Endothelial cell of umbilical vein (primary cell): Measurements from ENCODE around the gene CST2.

DNA sequence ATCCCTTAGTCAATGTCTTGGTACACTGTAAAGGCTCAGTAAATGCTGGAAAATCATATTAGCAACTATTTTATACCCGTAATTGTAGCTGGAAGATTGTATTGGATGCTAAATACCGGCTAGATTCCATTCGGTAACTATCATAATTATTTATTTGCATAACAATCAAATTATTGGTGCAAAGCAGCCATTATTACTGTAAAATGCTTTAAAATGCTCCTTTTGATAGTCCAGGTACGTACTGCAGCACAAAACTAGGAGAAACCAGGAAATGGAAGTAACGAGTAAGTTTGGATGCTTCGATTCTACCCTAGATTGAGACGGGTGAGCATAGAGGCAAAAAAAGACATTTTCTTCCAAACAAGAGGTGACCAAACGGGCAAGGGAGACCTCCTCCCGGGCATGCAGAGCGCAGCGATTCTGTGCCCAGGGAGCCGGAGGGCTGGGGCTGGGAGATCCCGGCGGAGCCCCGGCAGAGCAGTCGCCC, 486 bp upstream of the XRN2 start:
- PRO-cap: no peak
CAGE:
- cytosol, long polyA minus RNA: no peak
- cytosol, long polyA plus RNA: no peak
- long polyA plus RNA: no peak
- nucleus, long polyA minus RNA: no peak
- nucleus, long polyA plus RNA: no peak

DNA sequence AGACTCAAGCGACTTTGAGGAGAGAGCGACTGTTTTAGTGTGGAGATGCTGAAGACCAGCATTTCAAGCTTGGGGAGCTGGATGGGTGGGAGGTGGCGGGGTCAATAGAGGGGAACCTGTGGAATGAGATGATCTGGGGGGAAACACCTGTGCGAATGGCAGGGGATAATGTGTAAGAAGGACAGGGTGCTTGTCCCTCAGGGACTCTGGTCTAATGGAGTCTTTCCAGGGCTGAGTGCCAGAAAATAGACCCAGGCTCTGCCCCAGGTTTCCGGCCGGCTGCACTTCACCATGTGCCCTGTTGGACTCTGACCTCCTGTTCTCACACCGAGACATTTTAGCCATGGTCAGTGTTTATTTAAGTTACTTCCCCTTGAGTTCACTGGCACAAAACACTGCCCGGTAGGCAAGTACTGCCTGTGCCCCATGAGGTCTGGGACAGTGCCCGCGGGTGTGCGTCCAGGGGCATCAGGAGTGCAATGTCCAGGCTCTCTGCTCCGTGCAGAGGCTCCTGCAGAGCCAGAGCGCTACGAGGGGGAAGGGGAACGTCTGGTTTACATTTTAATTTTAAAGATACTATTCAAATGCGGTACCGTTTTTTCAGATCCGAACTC, 50.5 kb upstream of the NKX2-2 start:
- PRO-cap: no peak
CAGE:
- cytosol, long polyA minus RNA: no peak
- cytosol, long polyA plus RNA: no peak
- long polyA plus RNA: no peak
- nucleus, long polyA minus RNA: no peak
- nucleus, long polyA plus RNA: no peak

- PRO-cap: no peak
CAGE:
- cytosol, long polyA minus RNA: no peak
- cytosol, long polyA plus RNA: no peak
- long polyA plus RNA: no peak
- nucleus, long polyA minus RNA: no peak
- nucleus, long polyA plus RNA: no peak
These were observed 212.6 kb downstream of the FOXA2 start for GRCh38 chr20:22371750-22372238.

DNA sequence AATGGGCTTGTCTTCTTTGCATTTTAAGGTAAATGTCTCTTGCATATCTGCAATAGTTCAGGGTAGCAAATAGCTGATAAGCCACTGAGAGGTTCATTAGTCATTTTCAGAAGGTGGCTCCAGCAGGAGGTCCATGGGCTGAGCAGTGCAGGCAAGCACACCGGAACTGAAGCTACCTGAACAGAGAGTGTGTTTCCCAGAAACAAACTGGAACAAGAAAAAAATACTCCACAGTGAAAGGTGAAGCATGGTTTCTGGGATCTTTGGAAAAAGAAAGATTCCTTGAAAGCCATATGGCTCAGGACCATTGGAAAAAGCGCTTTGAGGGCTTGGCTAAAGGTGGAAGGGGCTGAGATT, 118.1 kb downstream of the FOXA2 start:
- PRO-cap: no peak
CAGE:
- cytosol, long polyA minus RNA: no peak
- cytosol, long polyA plus RNA: no peak
- long polyA plus RNA: no peak
- nucleus, long polyA minus RNA: no peak
- nucleus, long polyA plus RNA: no peak

GRCh38 chr20:22511722-22512827, 72.3 kb downstream of the FOXA2 start:
- PRO-cap: unidirectional peak, plus-strand start at chr20:22512758
CAGE:
- cytosol, long polyA minus RNA: no peak
- cytosol, long polyA plus RNA: no peak
- long polyA plus RNA: no peak
- nucleus, long polyA minus RNA: no peak
- nucleus, long polyA plus RNA: no peak

DNA sequence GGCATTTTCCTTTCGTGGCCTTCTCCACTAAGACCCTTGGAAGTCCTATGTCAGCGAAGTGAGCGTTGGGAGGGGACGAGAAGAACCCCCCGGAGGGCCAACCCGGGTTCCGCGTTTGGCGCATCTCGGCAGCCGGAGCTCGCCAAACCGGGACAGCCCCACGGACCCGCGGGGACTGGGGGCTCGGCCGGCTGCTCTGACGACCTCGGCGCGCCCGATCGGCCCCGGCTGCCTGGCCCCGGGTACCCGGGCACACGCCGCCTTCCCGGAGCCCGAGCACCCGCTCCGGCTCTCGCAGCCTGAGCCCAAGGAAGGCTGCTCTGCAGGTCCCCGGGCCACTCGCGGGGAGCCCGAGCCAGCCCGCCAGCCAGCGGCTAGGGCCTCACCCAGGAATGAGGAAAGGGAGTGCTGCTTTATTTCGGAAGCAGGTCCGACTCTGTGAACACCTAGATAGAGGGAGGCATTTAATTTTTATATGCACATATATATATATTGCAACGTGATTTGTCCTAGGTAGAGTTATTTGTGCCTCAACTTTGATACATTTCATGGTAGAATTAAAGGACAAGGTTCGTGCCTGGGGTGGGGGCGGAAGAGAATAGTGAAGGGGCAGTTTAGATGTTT, 15.6 kb downstream of the FOXA2 start:
- PRO-cap: no peak
CAGE:
- cytosol, long polyA minus RNA: no peak
- cytosol, long polyA plus RNA: no peak
- long polyA plus RNA: no peak
- nucleus, long polyA minus RNA: no peak
- nucleus, long polyA plus RNA: no peak

- PRO-cap: no peak
CAGE:
- cytosol, long polyA minus RNA: no peak
- cytosol, long polyA plus RNA: no peak
- long polyA plus RNA: no peak
- nucleus, long polyA minus RNA: no peak
- nucleus, long polyA plus RNA: no peak
These were observed 12.4 kb upstream of the FOXA2 start for GRCh38 chr20:22596739-22597250.

DNA sequence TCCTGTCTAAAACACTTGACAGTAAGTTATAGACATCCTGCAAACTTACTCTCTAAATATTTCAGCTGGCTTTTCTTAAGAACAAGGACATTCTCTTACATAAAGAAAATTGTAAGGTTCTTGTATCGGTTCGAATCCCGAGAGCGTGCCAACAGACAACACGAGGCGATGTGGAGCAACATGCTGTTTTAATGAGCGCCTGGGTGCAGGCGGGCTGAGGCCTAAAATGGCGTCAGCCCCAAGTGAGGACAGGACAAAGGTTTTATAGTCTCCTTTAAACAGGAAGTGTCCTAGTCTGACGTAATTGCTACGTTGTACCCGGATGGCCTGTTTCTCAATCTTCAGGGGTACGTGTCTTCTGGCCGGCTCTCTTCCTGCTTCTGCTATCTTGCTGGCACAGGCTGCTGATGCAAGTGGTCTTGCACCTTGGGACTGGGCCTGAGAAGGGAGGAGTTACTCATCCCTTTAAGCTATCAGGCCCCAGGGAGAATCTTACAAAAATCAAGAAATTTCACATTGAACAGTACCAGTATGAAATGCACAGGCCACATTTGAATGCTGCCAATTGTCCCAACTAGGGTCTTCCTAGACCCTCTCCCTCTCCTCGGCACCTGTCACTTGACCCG, 9.6 kb upstream of the SSTR4 start:
- PRO-cap: no peak
CAGE:
- cytosol, long polyA minus RNA: no peak
- cytosol, long polyA plus RNA: no peak
- long polyA plus RNA: no peak
- nucleus, long polyA minus RNA: no peak
- nucleus, long polyA plus RNA: no peak

DNA sequence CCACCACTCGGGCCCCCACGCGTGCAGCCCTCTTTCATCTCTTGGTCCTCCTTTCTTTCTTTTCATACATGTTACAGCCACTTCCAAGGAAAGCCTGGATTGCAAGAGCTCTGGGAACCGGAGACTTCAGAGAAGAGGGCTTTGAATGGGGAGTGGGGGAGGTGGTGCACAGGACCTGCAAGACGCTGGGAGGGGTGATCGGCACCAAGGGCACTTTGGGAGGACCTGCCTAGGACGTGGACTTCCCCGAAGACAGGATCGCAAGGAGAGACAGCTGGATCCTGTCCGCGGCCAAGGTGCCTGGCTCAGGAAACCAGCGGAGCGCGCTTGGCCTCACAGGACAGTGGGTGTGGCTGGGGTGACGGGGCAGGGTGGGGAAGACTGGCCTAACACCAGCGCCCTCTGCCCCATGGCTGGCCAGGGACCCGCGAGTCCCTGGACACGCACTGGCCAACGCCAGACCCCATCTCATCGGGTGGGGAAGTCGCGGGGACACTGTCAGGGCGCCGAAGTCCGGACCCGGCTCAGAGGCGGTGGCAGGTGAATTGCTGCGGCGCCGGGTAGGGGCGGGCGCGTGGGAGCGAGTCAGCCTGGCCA, 567 bp upstream of the THBD start:
- PRO-cap: bidirectional peak, plus-strand start at position 213 of the sequence, minus-strand start at position 254 of the sequence
CAGE:
- cytosol, long polyA minus RNA: no peak
- cytosol, long polyA plus RNA: no peak
- long polyA plus RNA: no peak
- nucleus, long polyA minus RNA: no peak
- nucleus, long polyA plus RNA: no peak

GRCh38 chr20:23061559-23062209, 12.2 kb upstream of the THBD start:
- PRO-cap: no peak
CAGE:
- cytosol, long polyA minus RNA: no peak
- cytosol, long polyA plus RNA: no peak
- long polyA plus RNA: no peak
- nucleus, long polyA minus RNA: no peak
- nucleus, long polyA plus RNA: no peak

DNA sequence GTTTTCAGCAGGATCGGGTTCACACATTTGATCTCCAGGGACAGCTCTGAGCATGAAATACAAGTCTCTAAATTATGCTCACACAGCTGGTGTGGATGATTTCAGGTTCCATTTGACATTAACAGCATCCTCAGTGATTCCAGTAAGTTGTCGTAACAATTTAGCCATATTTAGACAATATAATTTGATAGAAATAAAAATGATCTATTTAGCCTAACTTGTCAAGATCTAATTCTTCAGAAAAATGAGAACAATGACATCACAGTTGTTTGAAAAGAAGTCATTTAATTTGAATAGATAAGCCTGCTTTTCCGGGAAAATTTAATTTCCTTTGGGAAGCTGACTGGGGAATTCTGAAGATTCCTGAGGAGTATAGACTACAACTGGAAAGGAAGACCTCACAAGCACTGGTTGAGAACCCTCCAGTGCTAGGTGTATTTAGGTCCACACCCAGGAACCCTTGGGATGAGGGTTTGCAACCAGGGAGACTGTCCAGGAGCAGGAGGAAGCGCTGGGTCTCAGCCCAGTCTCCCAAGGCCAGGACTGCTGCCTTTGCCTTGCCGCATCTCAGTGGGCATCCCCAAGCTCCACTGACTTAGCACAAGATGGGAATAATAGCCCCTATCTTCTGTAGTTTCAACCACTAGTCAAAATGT, 6.7 kb upstream of the CD93 start:
- PRO-cap: no peak
CAGE:
- cytosol, long polyA minus RNA: no peak
- cytosol, long polyA plus RNA: no peak
- long polyA plus RNA: no peak
- nucleus, long polyA minus RNA: no peak
- nucleus, long polyA plus RNA: no peak

GRCh38 chr20:23094848-23095358, 8.8 kb upstream of the CD93 start:
- PRO-cap: no peak
CAGE:
- cytosol, long polyA minus RNA: no peak
- cytosol, long polyA plus RNA: no peak
- long polyA plus RNA: no peak
- nucleus, long polyA minus RNA: no peak
- nucleus, long polyA plus RNA: no peak

DNA sequence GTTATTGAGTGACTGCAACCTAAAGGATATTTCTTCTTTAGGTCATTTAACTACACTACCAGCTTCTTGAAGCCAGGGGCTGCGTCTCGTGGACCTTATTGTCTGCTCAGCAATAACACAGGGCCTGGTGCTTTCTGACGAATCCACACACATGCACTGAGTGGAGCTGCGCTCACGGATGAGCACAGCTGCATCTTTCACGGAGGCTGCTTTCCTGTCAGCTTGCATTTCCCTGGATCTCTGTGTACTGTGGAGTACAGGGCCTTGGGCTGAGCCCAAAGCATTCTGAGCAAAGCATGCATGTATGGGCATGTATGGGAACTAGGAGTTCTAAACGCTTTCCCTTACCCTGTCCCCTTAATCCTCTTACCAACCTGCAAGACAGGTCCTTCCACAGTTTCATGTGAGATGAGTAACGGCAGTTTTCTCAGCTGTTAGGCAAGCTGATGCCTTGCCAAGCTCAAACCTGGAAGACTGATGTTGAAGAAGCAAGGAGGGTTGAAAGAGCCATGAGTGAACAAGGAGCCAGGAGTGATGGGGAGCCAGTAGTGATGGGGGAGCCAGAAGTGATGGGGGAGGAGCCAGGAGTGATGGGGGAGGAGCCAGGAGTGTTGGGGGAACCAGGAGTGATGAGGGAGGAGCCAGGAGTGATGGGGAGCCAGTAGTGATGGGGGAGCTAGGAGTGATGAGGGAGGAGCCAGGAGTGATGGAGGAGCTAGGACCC, 14.3 kb upstream of the CD93 start:
- PRO-cap: no peak
CAGE:
- cytosol, long polyA minus RNA: no peak
- cytosol, long polyA plus RNA: no peak
- long polyA plus RNA: no peak
- nucleus, long polyA minus RNA: no peak
- nucleus, long polyA plus RNA: no peak

DNA sequence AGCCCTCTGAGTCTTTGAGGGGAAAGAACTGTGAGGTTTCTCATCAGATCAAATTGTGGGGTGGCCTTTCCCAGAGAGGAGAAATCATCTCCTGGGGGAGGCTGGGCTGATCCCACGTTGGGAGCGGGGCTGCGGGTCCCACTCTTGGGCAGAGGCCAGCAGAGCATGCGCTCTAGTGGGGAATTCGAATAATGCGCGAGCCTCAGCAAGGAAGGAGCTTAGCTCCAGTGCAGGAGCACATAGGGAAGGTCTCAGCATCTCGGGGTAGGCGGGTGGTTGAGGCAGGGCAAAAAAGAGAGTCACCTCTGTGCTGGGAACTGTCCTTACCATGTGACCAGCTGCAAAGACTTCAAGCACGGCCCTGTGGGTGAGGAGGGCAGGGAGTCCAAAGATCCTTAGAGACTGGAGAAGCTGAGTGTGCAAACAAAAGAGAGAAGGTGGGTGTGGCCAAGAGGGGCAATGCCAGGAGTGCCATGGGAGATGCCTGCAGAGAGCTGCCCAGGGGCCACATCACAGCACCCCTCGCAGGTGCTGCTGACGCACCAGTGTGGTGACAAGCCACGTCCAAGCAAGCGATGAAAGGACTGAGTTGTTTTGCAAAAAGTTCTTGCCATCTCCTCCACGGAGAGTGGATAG, 79.2 kb upstream of the CD93 start:
- PRO-cap: no peak
CAGE:
- cytosol, long polyA minus RNA: no peak
- cytosol, long polyA plus RNA: no peak
- long polyA plus RNA: no peak
- nucleus, long polyA minus RNA: no peak
- nucleus, long polyA plus RNA: no peak

- PRO-cap: no peak
CAGE:
- cytosol, long polyA minus RNA: no peak
- cytosol, long polyA plus RNA: no peak
- long polyA plus RNA: no peak
- nucleus, long polyA minus RNA: no peak
- nucleus, long polyA plus RNA: no peak
These were observed 101.1 kb upstream of the NXT1 start for GRCh38 chr20:23249480-23249972.

DNA sequence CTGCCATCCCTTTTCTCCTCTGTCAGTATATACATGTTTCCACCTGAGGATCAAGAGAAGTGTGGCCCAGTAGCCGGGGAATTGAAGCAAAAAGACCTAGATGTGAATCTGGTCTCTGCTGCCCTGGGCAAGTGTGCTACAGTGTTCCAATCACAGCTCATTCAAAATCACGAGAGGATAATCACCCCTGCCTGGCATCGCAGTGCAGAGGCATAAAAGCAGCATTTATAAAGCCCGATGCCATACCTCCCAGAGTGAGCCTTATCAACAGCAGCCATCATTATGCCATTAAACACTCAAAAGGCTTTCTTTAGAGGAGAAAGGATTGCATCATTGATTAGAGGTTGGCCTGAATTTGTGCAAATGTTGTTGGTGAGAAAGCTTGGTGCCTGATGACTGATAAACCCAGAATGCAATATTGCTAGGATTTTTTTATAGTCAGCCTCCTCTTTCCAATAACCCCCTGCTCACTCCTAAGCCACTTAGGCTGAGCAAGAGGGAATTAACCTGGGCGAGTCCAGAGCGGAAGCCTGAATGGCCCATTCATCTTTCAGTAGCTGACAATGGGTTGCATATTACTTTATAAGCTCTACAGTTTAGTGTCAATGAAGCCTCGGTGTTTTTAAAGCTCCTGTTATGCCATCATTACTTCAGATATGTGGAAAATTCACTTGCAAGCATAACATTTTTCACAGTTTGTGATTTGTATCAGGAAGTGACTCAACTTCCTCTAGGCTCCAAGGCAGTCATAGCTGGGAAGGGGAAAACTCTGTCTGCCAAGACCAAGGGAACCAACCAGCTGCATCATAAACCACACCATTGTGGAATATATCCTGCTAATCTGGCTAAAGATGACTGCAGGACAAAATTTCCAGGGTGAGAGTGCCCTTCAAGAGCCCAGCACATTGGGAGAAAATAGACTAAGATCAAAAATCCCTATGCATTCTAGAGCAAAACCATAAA, 92.4 kb upstream of the NXT1 start:
- PRO-cap: bidirectional peak, plus-strand start at position 772 of the sequence, minus-strand start at position 536 of the sequence
CAGE:
- cytosol, long polyA minus RNA: no peak
- cytosol, long polyA plus RNA: no peak
- long polyA plus RNA: no peak
- nucleus, long polyA minus RNA: no peak
- nucleus, long polyA plus RNA: no peak

DNA sequence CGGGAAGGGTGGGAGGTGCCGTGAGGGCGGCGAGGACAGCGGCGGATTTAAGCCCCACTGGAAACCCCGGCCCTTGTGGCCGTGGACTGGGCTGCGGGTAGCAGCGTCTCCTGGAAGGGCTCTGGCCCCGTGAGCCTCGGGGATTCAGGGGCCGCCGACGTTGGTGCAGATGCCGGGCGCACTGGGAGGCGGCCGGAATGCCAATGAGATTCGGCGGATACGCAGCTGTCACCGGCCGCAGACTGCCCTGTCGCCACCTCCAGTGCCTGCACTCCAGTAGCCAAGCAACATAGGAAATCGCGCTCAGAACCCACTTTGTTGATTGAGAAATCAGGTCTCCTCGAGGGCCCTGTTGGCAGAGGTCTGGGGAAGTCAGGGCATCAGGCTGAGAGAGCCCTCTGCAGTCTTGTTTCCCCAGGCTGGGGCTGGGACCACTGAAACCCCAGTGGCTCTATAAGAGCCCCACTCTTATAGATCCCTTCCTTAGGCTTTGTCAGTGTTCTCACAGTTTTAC, 592 bp downstream of the GZF1 start:
- PRO-cap: bidirectional peak, plus-strand start at position 76 of the sequence, minus-strand start at position 131 of the sequence; bidirectional peak, plus-strand start at position 339 of the sequence, minus-strand start at position 264 of the sequence
CAGE:
- cytosol, long polyA minus RNA: no peak
- cytosol, long polyA plus RNA: no peak
- long polyA plus RNA: no peak
- nucleus, long polyA minus RNA: no peak
- nucleus, long polyA plus RNA: no peak

DNA sequence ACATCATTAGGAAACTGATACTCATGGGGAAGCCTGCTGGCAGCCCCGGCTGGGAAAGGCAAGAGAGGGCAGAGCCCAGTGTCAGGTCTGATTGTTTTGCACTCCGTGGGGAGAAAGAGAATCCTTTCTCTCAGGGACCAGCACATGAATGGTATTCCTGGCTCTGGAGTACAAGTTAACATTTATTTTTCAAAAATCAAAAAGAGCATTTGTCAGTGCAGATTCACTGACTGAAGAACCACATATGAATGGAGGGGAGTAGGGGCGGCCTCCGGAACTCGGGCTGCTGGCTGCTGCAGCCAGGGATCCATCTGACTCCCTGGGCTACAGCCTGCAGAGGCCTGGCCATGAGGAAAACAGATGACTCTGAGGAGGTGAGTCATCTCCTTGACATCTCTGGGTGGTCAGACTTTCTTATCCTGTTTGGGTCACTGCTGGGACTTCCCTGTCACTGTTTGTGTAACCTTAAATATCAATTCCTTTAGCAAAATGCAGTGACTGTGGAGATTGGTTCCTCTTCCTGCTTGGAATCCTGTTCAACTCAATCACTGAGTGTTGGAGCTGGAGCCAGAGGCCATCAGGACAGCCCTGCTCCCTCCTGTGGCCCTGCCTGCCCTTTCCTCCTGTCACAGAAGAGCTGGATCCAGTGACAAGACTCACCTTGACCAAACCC, 4.3 kb upstream of the CST1 start:
- PRO-cap: bidirectional peak, plus-strand start at position 548 of the sequence, minus-strand start at position 318 of the sequence
CAGE:
- cytosol, long polyA minus RNA: no peak
- cytosol, long polyA plus RNA: no peak
- long polyA plus RNA: no peak
- nucleus, long polyA minus RNA: no peak
- nucleus, long polyA plus RNA: no peak

GRCh38 chr20:23826641-23826840, at the start of gene CST2:
Gene CST2, minus strand, starts transcription at chr20:23826729.
- PRO-cap: no peak
CAGE:
- cytosol, long polyA minus RNA: no peak
- cytosol, long polyA plus RNA: no peak
- long polyA plus RNA: no peak
- nucleus, long polyA minus RNA: no peak
- nucleus, long polyA plus RNA: no peak

DNA sequence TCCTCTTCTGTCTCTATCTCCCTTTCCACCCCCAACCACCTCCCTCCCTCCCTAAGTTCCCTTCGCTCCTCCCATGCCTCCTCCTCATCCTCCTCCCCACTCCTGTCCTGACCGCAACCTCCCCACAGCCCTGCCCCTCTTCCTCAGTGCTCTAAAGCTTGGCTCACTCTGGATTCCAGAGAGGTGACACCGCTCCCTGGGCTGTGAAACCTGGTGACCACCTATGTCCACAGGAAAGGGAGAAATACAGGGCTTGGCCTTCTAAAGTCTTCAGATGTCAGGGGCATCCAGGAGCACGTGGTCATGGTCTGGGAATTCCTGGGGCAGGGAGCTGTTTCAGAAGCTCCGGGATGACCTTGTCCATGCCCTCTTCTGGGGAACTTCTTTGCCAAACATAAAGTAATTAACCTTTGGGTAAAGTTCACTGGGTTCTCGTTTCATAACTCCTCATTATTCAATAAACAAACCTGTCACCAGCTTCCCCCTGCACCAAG, 347 bp upstream of the CST5 start:
- PRO-cap: no peak
CAGE:
- cytosol, long polyA minus RNA: no peak
- cytosol, long polyA plus RNA: no peak
- long polyA plus RNA: no peak
- nucleus, long polyA minus RNA: no peak
- nucleus, long polyA plus RNA: no peak